Hematopoietic multipotent progenitor cell (in vitro differentiated cells): Measurements from ENCODE around the gene SLC2A7.

GRCh38 chr1:8571710-8572134 is 245.7 kb downstream of the RERE start:
- CAGE, long polyA plus RNA, result no peak

DNA sequence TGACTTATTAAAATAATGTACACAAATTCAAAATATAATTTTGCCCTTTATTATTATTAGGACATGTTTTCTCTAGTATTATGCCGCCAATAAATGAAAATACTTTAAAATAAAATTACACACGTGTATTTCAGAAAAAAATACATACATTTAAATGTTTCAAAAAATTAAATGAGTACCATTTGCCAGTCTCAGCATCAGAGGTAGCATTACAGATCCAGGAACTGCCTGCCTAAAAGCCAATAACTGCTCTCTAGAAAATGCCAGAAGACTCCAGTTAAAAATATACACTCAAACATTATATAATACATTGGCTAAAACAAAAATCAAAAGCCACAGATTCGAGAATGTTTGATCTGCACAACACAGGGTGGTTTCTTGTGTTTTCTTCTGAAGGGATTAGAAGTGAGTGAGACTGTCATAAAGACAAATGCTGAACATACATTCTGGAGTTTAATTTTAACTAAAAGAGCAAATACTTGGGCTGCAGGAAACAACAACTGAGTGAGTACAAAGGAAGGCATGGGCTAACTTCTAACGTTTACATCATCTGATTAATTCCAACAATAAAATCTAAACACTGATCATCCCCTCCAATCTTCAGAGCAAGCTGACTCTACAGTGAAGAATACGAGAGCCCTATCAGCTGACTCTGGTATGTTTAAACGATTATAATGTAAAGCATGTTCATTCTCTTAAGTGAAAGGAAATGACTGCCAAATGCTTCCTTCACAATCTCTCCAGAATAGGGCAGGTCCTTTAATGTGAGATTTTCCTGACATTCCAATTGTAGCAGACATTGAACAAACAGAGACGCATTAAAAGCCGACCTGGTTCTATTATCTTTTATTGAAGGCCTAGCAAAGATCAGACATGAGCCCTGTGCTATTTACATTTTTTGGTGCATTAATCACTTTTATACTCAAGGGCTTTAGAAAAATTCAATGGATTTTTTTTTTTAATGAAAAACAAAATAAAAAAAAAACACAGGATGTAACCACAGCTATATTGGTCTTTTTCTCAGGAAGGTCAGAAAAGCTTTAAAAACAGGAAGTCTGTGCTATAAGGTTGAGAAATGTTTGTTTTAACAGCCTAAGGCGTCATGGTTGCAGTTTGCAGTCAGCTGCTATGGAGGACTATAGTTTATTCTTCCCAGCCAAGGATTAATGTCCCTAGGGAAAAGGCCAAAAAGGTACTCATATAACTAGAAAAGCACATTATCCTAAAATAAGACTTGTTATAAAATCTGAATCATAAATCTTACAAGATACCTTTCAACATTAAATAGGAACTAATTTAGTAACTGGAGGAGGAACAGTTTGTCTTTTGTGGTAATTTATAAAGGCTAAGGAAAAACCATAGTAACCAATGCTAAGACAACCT is 105.1 kb downstream of the RERE start:
- CAGE, long polyA plus RNA, result no peak

GRCh38 chr1:8860635-8861367 is 17.7 kb downstream of the ENO1 start:
- CAGE, long polyA plus RNA, result start-site peak on the plus strand at chr1:8861123-8861127, 13 reads

- CAGE, long polyA plus RNA, result no peak
These were observed 15.1 kb downstream of the ENO1 start for GRCh38 chr1:8863386-8863827.

DNA sequence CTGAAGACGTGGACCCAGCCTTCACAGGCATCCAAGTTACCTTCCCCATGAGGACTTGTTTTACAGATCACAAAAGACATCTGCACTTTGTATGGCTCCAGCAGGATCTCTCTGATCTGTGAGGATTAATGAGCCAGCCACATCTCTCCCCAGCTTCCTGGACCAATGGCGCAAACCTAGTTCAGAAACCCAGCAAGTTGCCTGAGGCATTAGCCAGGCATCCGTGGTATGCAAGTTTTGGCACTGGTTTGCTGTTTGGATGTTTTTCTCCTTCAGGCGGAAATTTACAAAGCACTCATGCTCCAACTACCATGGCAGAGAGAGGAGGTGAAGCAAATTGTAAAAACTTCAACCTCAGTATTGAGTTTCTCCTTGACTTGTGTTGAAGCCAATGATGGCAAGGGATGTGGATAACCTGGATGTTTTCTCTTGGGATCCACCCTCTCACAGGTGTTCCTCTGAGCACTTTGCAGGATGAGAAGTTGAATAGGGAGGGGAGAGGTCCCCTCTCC is 25.5 kb upstream of the ENO1 start:
- CAGE, long polyA plus RNA, result no peak

GRCh38 chr1:8937741-8938030 is 8.0 kb upstream of the CA6 start:
- CAGE, long polyA plus RNA, result no peak

DNA sequence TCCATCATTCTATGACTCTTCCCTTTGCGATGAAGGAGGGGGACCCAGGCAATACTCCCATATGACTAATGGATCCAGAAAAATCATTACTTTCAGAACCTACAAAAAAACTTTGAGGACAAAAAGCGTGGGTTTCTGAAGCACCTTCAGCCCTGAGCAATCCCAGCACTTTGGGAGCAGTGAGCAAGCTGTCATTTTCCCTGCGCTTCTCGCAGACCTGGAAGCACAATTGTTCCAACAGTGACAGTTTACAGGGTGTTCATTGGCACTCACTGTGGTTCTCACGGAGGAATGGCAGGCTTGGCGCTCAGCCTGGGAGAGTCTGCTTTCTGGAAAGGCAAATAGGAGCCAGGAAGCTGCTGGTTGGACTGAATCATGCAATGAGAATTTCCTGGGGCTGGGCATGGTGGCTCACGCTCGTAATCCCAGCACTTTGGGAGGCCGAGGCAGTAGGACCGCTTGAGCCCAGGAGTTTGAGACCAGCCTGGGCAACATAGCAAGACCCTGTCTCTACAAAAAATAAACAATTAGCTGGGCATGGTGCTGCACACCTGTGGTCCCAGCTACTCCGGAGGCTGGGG is 40.1 kb downstream of the SLC2A7 start:
- CAGE, long polyA plus RNA, result no peak

GRCh38 chr1:9001992-9002547 is 24.2 kb downstream of the SLC2A7 start:
- CAGE, long polyA plus RNA, result no peak

GRCh38 chr1:9026147-9026666 is at the start of gene SLC2A7:
SLC2A7 (minus strand) TSS chr1:9026423.
- CAGE, long polyA plus RNA, result no peak

- CAGE, long polyA plus RNA, result no peak
These were observed 3.0 kb upstream of the SLC2A7 start for GRCh38 chr1:9029192-9029624.

DNA sequence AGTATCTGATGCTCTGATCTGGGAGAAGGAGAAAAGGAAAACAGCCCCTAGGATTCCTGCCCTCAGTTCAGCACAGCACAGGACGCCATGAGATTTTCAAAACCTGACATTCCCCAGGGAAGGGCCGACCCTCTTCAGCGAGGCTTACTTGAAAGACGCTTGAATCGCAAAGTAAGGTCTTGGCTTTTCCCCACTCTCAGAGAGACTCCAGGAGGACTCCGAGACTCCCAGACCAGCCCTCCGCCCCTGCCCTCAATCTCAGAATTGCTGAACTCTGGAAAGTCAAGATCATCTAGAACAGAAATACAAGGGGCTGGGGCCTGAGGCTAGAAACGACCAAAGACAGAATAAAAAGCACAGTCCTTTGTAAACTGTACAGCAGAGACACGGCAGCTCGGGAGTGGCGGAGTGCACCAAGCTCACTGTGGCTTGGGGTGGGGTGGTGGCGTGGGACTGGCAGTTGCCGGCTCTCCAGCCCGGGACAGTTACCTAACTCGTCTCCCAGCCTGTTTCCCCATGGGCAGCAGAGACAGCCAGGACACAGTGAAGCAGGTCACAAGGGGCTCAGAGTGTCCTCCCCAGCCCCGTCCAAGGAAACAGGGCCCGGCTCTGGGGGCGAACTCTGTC is 1.0 kb downstream of the GPR157 start:
- CAGE, long polyA plus RNA, result no peak

GRCh38 chr1:9129362-9129750 is 454 bp upstream of the GPR157 start:
- CAGE, long polyA plus RNA, result no peak

DNA sequence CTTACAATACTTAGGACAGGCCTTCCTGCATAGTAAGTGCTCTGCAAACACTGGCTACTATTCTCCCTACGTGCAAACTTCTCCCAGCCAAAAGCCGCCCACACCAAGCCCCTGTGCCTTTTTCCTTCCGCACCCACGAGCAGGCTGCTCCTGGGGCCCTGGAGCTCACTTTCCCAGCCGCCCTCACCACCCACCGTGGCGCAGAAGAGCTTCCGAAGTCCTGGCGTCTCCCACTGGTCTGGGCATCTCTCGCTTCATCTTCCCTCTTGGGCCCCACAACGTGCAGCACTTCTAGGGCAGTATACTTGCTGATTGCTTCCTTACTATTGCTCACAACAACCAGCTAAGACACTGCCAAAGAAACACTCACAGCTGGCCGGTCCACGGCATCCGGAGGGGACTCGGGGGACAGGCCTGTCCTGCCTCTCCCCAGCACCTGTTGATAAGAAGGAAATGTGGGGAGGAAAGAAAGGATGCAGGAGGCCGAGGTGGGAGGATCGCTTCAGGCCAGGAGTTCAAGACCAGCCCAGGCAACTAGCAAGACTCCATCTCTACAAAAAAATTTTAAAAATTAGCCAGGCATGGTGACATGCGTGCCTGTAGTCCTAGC is 22.6 kb upstream of the GPR157 start:
- CAGE, long polyA plus RNA, result no peak

GRCh38 chr1:9281687-9282262 is 10.9 kb upstream of the SPSB1 start:
- CAGE, long polyA plus RNA, result no peak

DNA sequence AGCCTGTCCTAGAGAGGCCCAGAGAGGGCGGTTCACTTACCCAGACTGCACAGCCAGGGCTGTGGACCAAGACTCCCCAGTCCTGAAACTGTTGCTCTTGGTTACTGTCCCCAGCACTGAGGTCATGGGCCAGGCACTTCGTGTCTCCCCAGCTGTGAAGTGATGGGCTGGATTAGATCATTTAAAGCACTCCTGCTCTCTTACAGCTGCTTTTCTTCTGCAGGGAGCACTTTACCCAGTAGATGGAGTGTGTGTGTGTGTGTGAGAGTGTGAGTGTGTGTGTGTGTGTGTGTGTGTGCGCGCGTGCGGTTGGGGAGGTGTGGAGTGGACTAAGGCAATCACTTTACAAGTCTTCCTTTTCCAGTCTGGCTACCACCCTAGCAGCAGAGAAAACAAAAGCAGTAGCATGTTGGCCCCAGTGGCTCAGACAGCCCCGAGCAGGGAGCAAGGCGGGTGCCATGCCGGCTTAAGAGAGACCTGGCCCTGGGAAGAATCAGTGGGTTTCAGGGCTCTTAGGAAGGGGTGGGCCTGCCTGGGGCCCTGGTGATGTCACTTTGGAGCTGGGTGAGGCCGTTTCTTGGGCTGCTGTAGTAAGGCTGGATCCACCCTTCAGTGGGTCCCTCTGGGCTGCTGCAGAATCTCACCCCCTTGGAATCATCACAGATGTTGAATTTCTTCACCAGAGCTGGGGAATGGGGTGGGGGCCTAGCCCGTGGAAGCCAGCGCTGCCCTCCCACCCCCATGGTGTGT is 2.4 kb downstream of the SPSB1 start:
- CAGE, long polyA plus RNA, result no peak

GRCh38 chr1:9406033-9406492 is 113.4 kb downstream of the SPSB1 start:
- CAGE, long polyA plus RNA, result no peak

GRCh38 chr1:9442239-9443153 is 96.8 kb upstream of the SLC25A33 start:
- CAGE, long polyA plus RNA, result no peak

DNA sequence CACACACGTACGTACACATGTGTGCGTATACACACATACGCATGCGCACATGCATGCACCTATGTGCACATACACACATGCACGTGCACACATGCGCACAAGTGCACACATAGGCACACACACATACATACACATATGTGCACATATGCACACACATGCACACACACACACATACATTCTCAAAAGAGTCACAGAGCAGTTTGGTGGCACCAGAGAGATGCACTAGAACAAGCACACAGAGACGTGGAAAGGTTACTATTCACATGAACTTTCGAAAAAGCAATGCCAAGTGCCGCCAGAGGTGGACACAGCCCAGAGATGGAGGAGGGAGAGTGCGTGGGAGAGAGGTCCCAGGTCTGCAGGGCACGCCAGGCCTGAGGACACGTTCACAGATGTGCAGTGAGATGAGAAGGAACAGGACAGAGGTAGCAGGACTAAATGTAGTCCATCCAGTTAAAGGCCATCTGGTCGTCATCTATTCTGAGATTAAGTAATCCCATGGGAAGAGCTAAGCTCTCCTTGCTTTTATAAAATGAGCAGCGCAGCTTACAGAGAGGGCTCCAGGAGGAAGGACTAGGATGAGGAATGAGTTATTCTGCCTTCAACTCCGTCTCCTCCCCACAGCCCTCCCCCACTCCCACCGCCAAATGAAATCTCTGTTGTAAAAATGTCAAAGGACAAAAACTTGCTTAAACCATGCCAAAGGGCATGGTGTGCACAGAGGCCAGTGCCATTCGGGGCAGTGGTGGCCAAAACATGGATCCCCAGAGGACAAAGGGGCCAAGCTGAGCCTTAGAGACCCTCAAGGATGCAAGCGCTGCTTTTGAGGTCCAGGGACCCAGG is 85.5 kb upstream of the SLC25A33 start:
- CAGE, long polyA plus RNA, result no peak

DNA sequence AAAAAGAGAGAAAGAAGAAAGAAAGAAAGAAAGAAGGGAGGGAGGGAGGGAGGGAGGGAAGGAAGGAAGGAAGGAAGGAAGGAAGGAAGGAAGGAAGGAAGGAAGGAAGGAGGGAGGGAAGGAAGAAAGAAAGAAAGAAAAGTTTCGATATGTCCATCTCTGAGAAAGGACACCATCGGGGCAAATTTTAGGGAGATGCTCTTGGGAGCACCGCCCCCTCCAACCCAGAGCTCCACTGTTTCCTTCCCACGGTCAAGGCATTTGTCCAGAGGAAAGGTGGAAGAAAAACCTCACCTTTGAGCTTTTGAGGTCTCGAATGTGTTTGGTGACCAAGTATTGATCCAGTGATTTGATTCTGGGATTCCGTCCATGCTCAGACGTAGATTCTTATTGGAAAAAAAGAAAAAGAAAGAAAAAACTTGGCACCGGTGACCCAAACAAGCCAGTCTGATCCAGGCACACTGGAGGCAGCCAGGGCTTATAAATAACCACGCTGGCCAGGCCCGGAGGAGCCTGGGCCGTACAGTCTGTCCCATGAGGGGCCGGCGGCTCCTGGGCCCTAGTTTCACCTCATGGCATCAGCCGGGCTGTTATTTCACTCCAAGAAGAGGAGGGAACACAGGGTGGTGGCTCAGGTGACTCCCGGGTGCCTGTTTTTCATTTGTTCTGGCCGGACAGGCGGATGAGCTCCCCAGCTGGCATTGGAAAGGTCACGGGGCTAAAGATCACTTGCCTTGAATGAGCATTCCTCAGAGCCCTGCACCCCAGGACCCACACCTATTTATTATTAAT is 36.1 kb upstream of the SLC25A33 start:
- CAGE, long polyA plus RNA, result no peak

- CAGE, long polyA plus RNA, result no peak
These were observed 1.3 kb upstream of the SLC25A33 start for GRCh38 chr1:9537640-9538720.